Islet of Langerhans (tissue), 1 donor: ENCODE results near the gene SOWAHC.

DNA sequence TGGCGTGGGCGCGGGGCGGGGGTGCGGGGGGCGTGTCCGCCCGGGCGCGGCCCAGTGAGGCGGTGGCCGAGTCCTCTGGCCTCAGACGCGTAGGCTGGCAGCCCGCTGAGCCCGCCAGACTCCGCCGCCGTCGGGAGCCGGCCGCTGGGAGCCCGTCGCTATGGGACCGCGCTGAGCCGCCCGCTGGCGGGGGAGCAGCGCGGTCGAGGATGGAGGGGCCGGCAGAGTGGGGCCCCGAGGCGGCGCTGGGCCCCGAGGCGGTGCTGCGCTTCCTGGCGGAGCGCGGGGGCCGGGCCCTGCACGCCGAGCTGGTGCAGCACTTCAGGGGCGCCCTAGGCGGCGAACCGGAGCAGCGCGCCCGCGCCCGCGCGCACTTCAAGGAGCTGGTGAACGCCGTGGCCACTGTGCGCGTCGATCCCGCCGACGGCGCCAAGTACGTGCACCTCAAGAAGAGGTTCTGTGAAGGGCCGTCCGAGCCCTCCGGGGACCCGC, at the start of gene SOWAHC:
Gene SOWAHC, plus strand, starts transcription at position 84 of the 492 bp plus-strand sequence.
- RRBS: 2% methylated on average over 39 of the region's 70 CpGs

DNA sequence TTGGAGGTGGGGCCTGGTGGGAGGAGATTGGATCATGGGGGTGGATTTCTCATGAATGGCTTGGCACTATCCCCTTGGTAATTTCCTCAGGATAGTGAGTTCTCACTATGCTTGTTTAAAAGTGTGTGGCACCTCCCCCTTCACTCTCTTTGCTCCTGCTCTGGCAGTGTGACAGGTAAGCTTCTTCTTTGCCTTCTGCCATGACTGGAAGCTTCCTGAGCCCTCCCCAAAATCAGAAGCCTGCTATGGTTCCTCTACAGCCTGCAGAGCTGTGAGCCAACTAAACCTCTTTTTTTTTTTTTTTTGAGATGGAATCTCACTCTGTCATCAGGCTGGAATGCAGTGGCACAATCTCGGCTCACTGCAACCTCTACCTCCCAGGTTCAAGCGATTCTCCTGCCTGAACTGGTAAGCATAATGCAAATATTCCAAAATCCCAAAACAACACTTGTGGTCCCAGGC, 80.0 kb downstream of the SOWAHC start:
- RRBS: no CpG with 5 or more reads among the region's 2 CpGs

DNA sequence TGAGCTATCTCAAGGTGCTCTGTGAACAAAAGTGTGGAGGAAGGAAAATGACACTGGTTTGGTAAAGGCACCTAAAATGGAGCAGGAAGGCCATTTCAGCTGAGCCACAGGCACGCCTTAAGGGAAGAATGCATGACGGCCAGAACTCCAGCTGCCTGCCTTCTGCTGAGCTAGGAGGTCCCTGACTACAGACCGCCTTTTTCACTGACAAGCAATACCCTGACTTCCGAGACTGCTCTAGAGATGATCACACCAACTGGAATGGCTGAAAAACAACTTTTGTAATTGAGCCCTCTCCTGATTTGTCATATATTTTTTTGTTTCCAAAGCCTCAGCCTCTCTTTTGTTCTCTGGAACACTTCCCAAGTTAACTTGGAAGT, 61.0 kb downstream of the MALL start:
- RRBS: no CpG with 5 or more reads among the region's 4 CpGs

GRCh38 chr2:110170076-110170701, 34.6 kb downstream of the NPHP1 start:
- RRBS: no CpG with 5 or more reads among the region's 4 CpGs

- RRBS: no CpG with 5 or more reads among the region's 57 CpGs
These were observed 33.9 kb upstream of the RGPD6 start for GRCh38 chr2:110610845-110611366.

- RRBS: 8% methylated on average over 2 of the region's 44 CpGs
These were observed 599 bp upstream of the BUB1 start for GRCh38 chr2:110678131-110679193.

GRCh38 chr2:110852250-110852976, 120.0 kb downstream of the ACOXL start:
- RRBS: no CpG with 5 or more reads among the region's 12 CpGs

DNA sequence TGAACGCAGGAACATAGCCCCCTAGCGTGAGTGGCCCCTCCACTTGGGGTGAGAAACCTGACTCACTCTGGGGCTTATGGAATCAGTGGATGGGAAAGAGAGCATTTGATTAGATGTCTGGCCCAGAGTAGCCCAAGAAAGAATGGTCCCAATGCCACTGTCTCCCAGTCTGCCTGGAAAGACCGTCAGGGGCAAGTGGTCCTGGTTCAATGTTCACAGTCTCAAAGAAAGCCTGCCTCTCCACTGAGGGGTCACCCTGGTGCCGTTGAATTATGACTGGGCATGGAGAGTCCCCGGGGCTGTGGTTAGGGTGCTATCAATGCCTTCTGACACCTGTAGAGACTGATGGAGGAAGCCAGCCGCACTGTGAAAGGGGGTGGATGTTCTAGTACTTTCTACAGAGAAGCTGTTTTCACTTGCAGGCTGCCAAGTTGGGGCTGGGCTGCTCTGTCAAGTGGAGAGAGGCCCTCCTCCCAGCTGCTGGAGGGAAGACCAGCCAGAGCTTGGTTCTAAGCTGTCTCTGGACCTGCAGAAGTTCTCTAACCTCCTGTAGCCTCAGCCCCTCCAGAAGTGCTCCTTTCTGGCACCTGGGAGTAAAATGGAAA, 80.4 kb downstream of the BCL2L11 start:
- RRBS: no CpG with 5 or more reads among the region's 6 CpGs

DNA sequence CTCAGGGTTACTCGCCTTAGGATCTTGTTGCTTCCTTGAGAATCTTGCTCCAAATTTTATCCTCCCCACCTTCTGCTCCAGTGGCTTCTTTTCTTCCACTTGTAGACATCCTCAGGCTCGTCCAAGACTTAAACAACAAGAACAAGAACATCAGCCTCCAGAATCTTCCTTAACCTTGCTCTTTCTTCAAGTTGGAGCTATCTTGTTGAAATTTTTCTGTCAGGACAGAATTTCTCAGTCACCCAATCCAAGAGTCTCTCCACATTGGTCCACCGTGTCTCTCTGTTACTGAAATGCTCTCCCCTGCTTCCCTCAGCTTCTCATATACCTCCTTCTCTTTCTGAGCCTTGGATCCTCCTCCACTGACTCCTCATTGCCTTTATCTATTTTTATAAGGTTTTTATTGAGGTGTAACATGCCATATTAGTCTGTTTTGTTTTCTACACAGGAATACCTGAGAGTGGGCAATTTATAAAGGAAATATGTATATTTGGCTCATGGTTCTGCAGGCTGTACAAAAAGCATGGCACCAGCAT, 113.0 kb downstream of the BCL2L11 start:
- RRBS: no CpG with 5 or more reads among the region's 3 CpGs

- RRBS: no CpG with 5 or more reads among the region's 9 CpGs
These were observed 234.7 kb downstream of the BCL2L11 start for GRCh38 chr2:111355443-111355838.

DNA sequence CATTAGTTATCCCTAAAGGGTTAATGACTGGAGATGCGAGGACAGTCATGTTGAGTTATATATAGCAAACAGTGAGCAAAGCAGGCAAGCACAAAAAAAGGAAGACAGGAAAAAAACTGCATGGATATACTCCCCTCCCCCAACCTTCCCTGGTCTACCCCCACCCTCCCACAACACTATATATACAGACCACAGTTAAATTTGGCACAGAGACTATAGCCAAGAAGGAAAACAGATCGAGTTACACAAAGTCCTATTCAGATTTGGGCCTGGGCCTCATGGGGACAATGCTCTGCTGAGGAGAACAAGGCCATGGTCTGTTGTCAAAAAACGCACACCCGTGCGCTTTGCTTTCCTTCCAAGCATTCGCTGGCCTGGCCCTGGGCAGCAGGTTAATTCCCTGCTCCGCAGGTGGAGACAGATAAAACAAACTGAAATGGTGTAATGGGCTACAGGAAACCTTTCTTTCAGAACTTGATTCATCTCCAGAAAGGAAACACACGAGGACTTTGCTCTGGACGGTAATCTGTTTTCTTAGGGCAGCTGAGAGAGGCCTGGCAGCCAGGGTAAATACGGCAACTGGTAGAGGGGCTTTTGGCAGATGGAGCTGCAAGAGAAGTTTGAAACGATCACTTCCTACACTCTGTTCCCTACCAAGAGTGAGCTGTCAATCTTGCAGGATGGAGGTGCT, 256.3 kb downstream of the BCL2L11 start:
- RRBS: no CpG with 5 or more reads among the region's 11 CpGs

GRCh38 chr2:111424583-111425657, 304.2 kb downstream of the BCL2L11 start:
- RRBS: no CpG with 5 or more reads among the region's 10 CpGs

DNA sequence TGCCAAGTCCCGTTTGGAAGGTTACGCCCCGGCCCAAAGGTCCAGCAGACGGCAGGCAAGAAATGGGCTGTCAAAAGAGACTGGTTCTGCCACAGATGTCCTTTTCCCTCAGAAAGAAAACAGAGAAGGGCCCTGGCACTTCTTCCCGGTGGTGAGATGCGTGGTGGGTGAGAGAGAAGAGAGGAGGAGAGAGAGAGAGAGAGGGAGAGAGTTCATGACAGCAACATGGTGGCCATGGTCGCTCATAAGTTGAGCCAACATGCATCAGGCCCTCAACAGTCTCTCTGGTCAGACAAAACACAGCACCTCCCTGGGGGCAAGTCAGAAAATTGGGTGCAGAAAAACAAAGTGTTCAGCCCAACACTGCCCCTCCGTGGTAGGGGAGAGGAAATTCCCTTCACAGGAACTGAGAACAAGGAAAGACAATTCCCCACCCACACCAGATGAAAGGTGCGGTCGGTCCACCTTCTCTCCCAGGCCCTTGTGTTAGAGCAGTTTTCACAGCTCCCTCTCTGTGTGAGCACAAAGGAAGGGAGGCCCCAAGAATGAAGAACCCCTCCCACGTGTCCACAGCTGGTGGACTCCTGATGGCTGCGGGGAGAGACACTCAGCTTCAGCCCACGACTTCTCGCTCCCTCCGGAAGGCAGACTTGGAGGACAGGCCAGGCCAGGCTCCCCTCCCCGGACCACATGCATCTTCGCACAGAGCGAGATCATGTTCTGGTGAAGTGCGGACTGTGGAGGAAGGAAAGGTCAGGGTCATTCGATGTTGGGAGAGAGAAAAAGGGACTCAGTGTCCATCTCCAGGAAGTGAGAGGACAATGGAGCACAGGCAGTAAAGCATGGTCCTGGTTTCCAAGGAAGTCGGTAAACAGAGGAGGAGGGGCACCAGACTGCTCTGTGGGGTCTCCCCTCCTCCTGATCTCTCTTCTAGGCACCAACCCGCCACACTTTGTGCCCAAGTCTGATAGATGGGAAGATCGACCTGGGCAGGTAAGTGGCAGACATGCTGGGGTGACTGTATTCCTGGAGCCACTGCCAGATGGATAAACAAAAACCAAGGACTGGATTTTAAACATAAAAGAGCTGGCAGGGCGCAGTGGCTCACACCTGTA, 181.7 kb downstream of the ANAPC1 start:
- RRBS: 70% methylated on average over 2 of the region's 24 CpGs

GRCh38 chr2:111898176-111898392, 323 bp upstream of the MERTK start:
- RRBS: 5% methylated on average over 6 of the region's 14 CpGs

- RRBS: no CpG with 5 or more reads among the region's 6 CpGs
These were observed 56.3 kb downstream of the MERTK start for GRCh38 chr2:111954584-111955270.

GRCh38 chr2:112003639-112004073, 51.4 kb upstream of the TMEM87B start:
- RRBS: no CpG with 5 or more reads among the region's 5 CpGs

GRCh38 chr2:112021845-112022542, 33.1 kb upstream of the TMEM87B start:
- RRBS: no CpG with 5 or more reads among the region's 12 CpGs

DNA sequence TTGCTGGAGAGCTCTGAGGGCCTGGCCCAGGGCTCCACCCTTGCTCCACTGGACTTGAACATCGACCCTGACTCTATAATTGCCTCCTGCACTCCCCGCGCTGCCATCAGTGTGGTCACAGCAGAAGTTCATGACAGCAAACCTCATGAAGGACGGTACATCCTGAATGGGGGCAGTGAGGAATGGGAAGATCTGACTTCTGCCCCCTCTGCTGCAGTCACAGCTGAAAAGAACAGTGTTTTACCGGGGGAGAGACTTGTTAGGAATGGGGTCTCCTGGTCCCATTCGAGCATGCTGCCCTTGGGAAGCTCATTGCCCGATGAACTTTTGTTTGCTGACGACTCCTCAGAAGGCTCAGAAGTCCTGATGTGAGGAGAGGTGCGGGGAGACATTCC, 26.6 kb upstream of the TMEM87B start:
- RRBS: no CpG with 5 or more reads among the region's 9 CpGs

GRCh38 chr2:112058069-112058700, 3.1 kb downstream of the TMEM87B start:
- RRBS: no CpG with 5 or more reads among the region's 6 CpGs

DNA sequence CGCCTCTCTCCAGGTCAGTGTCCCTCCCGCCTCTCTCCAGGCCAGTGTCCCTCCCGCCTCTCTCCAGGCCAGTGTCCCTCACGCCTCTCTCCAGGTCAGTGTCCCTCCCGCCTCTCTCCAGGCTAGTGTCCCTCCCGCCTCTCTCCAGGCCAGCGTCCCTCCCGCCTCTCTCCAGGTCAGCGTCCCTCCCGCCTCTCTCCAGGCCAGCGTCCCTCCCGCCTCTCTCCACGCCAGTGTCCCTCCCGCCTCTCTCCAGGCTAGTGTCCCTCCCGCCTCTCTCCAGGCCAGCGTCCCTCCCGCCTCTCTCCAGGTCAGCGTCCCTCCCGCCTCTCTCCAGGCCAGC, 1.1 kb downstream of the FBLN7 start:
- RRBS: no CpG with 5 or more reads among the region's 19 CpGs